Spinal cord (tissue), 3 donors: Measurements from ENCODE around the genes UBE3B, MMAB and FAM222A.

GRCh38 chr12:109245605-109245898 lies 63.5 kb downstream of the FOXN4 start:
- PRO-cap: no peak
- RAMPAGE, long total RNA: no peak

- PRO-cap: no peak
- RAMPAGE, long total RNA: no peak
Measured at GRCh38 chr12:109264539-109265633, 44.2 kb downstream of the FOXN4 start.

GRCh38 chr12:109266227-109266653 lies 42.8 kb downstream of the FOXN4 start:
- PRO-cap: no peak
- RAMPAGE, long total RNA: no peak

DNA sequence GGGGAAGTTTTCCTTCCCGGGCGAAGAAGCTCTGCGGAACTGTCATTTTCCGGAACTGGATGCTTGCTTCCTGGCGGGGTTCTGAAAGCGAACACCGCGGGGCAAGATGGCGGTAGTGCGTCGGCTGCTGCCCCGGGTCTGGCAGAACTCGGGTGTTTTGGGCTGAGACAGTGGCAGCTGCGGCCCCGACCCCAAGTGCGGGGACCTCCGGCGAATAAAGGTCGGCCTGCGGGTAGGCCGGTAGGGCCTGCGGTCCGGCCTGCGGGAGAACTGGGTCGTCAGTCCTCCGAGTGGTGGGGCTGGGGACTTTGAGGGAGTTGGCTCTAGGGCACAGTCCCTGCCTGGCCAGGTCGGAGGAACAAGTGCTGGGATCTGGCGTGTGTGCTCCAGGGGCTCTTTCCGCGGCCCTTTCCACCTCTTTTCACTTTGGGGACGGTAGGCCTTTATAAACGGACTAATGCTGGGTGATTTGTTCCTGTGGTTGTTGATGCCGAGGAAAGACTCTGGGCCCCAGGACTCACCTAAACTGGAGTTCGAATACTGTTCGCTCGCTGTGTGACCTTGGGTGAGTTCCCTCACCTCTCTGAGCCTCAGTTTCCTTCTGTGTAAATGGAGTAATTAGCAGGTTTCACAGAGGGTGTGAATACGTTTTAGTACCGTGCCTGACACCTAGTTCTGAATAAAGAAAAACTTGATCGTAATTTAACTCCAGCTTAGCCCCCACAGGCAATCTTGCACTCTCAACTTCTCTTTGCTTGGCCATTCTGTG lies at the start of gene UBE3B:
Gene UBE3B, plus strand, starts transcription at position 90 of the 769 bp plus-strand sequence.
- PRO-cap: no peak
- RAMPAGE, long total RNA: no peak

DNA sequence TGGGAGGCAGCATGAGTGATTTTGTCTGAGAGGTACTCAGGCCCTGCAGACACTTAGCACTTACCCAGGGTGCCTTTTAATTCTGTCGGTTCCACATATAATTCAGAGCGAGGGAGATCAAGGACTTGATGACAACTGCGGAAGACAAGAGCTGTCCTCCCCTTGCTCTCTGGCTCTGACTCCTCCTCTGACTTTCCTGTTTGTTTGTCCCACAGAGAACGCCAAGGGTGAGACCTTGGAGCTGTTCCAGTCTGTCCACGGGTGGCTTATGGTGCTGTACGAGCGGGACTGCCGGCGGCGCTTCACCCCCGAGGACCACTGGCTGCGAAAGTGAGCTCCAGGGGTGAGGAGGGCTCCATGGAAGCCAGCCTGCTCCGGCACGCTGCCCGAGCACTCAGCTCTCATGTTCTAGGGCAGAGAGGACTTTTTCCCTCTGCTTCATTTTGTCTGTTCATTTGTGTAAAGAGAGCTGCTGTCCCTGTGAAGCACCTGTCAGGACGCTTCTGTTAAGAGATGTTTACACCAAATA lies 32.8 kb downstream of the UBE3B start:
- PRO-cap: no peak
- RAMPAGE, long total RNA: no peak

DNA sequence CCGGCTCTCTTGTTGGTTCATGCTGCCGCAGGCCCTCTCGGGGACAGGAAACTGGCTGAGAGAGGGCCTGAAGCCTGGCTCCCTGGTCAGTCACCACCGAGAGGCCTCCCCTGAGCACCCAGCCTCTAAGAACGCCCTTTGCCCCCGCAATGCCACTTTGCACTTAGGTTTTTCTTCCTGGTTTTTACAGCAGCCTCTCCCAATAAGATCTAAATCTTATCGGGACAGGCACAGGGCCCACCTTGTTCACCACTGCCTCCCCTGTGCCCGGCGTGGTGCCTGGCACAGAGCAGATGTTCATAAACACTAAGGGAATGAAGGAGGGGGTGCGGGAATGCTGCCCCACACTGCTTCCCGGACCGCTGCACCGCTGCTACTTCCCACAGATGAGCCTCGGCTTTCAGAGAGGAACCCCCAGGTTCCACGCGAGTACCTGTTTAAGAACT lies 14.6 kb downstream of the MMAB start:
- PRO-cap: no peak
- RAMPAGE, long total RNA: no peak

DNA sequence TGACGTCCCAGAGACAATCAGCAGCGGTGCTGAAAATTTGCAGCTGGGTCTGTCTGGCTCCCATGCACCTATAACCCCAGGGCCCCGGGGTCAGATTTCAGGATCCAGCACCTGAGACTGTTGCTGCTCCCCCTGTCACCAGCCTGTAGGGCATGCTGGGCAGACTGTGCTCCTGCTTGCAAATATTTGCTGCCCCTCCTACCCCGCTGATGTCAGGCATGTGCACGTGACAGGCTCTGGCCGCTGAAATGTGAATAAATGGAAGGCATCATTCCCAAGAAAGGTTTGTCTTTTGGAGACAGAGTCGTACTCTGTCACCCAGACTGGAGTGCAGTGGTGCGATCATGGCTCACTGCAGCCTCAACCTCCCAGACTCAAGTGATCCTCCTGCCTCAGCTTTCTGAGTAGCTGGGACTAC lies 5.9 kb downstream of the MMAB start:
- PRO-cap: no peak
- RAMPAGE, long total RNA: no peak

DNA sequence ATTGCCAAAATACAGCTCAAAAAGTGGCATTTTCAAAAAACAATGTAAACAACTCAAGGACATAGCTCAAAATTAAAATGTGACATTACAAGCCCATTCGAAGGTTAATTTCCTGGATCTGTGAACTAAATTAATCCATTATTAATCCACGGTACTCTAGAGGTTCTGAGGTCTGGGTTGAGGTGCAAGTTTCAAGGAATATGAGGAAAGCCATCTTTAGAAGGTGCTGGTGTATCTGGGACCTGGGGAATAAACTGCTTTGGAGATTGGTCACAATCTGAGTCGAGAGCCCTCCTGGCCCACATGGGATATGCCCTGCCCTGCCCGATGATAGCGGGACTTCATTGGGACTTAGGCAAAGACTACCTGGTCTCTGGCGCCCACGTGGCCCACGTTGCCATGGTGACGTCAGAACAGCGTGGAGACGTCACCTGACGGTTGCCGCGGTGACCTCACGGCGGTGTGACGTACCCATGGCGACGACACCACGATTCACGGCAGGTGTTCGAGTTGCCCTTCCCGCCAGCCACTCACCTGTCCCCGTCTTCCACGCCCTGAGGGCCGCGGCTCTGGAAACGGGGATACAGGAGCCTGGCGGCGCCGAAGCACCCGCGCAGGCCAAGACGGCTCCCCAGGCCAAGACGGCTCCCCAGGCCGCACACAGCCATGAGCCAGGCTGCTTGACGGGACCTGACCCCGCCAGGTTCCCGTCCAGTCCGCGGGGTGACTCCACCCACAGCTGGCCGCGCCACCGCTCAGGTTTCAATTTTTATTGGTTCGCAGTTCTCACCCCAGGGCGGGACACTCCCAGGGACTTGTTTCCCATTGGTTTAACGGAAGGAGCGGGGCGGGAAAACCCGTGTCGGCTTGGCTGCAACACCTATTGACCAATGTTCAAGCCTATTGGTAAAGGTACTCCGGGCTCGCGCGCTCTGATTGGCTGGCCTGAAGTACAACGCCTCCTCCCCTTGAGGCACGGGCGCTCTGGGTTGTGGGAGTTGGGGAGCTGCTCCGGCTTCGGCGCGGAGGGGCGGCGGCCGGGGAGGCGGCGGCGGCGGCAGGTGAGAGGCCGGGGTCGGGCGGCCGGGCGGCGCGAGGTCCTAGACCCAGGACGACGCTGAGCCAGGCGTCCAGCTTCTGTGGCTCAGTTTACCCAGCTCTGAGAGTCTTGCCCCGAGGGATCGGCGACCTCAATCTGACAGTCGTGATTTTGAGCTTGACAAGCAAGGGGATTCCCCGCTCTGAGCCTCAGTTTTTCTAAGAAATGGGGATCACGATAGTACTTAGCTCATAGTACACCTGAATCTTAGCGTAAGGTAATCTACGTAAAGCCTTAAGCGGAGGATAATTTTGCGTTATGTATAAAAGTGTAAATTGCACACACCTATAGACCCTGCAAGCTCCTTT lies at the start of gene MMAB:
Gene MMAB, minus strand, starts transcription at position 692 of the 1,407 bp plus-strand sequence.
- PRO-cap: unidirectional peak, plus-strand start at position 982 of the sequence
- RAMPAGE, long total RNA: start-site peak on the minus strand centred at position 675 of the sequence, 101 bp wide, 673 and 724 reads in 2 replicates

GRCh38 chr12:109713468-109714067 lies at the start of gene FAM222A:
FAM222A (plus strand) TSS chr12:109713825.
- PRO-cap: unidirectional peak, plus-strand start at chr12:109713829
- RAMPAGE, long total RNA: no peak

GRCh38 chr12:109719319-109719839 lies 5.8 kb downstream of the FAM222A start:
- PRO-cap: no peak
- RAMPAGE, long total RNA: no peak

DNA sequence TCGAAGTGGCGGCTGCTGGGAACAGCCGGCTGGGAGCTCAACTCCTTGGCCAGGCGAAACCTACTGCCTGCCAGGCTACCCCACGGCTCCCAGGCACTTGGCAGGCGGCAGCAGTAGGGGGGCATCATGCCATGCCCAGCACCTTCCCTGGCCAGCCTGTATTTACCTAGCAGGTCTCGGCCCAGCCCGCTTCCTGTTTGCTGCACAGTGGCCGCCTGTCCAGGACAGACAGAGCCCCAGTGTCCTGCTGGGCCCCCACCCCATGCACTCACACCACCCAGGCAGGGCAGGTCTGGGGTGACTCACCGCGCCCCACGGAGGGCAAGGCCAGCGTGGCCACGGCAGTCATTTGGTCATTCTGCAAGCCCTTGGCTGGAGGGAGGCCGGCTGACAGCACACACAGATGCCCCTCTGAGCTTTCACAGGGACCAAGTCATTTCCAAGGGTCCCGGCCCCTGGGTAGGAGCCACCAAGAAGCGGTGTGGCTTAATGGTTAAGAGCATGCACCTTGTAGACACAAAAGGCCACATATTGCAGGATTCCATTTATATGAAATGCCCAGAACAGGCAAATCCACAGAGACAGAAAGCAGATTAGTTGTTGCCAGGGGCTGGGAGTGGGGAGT lies 10.0 kb downstream of the TRPV4 start:
- PRO-cap: no peak
- RAMPAGE, long total RNA: no peak

DNA sequence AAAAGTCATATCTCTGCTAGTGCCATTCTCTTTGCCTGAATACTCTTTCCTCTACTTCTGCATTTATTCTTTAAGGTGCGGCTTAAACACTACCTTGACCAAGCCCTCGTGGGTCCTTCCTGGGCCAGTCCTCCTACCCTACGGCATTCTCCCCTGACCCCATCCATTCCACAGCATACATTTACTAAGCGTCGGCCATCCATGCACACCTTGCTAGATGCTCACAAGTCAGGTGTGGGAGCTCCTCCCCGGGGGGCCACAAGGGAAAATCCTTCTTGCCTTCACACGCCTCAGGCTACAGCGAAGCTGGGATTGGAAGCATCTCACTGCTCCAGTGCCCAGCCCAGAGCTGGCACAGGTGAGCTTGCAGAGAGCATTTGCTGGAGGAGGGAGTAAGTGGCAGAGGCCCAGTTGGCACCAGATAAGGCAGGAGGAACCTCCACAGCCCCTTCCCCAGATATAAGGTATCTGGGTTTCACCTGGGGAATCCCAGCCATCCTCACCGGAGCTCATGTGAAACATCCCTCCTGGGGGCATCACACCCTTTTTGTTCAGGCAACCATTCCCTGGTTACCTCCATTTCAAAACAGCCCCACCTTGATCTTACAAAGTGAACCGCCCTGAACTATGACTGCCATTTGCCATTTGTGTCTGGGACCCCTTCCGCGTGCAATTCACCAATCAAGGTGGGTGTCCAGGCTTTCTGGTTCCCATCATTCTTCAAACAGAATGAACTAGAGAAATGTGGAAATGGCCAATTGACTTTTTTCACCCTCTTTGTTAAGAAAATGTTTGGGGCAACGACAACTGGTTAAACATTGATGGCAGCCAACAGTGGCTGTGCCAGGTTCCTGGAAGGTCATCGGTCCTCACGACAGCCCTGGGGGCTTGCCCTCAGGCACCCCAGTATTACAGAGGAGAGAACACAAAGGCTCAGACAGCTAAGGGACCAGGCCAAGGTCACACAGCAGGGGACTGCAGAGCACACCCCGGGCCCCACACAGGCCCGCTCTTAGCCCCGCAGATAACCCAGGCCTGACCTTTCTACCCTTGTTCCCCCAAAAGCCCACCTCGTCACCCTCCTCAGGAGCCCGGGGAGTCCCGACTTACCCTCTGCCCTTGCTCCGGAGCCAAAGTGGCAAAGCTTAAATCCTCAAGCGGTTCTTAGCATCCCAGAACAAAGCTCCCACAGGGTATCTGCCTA lies 1.6 kb downstream of the TRPV4 start:
- PRO-cap: no peak
- RAMPAGE, long total RNA: no peak

DNA sequence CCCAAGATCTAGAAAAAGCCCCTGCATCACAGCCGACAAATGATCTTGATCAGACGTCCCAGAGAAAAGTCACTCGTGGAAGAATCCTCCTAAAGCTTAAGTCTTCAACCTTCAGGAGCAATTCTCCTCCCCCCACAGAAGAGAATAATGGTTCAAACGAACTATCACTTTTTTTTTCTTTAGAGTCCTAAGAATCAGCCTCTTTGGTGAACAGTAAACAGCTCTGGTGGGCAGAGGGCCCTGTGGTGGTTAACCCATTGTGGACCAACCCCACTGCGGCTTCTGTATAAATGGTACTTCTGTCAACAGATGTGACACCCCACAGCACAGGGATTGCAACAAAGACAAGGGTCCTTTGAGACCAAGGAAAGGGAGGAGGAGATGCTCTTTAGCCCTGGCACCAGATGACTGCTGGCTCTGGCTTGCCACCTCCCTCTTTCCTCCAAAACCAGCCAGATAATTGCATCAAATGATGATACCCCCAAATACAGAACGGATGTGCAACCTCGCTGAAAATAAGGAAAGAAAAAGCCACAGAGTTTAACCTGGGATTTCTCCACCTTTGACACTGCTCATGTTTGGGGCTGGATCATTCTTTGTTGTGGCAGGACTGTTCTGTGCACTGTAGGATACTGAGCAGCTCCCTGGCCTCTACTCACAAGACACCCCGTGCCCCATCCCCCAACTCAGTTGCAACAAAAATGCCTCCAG lies 2.4 kb downstream of the GLTP start:
- PRO-cap: no peak
- RAMPAGE, long total RNA: no peak

DNA sequence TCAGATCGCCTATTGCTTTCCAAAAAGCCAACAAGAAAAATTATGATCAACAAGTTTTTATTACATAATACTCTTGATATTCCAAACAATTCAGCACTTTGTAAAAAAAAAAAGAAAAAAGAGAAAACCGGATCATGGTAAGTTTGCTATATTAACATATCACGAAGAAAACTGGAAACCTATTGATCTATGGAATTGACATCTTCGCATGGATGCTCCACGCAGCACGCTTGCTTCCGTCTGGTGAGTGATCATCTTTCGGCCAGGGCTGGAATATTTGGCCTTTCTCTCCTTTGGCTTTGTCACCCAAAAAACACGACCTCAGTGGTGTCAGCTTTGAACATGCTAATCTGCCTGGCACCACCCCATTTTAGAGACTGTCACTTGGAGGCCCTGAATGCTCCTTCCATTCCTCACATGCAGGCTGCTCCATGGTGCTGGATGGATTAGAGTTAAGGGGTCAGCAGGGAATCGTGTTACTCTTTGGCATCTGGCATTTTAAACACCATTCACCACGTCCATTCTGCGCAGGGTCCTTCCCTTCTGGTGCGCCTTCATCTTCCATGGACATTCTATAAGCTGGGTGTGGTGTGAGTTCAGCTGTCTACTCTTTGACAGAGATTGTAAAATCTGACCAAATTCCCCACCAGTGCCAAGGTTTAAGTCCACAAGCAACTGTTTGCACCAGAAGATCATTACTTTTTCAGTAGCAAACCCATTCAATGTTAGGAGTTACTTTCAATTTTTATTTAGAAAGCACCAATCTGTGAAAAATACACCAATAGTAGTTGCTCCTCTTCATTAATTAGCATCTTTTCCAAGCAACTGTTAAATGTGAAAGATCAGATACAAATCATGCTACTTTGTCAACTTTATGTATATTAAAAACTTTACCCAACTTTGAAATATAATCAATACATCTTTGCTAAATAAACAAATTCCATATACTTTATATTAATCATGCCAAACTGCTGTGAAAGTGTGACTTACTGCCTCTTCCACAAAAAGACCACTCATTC lies 47.8 kb downstream of the GIT2 start:
- PRO-cap: no peak
- RAMPAGE, long total RNA: no peak

GRCh38 chr12:110024368-110024822 lies 23.9 kb downstream of the C12orf76 start:
- PRO-cap: no peak
- RAMPAGE, long total RNA: no peak

DNA sequence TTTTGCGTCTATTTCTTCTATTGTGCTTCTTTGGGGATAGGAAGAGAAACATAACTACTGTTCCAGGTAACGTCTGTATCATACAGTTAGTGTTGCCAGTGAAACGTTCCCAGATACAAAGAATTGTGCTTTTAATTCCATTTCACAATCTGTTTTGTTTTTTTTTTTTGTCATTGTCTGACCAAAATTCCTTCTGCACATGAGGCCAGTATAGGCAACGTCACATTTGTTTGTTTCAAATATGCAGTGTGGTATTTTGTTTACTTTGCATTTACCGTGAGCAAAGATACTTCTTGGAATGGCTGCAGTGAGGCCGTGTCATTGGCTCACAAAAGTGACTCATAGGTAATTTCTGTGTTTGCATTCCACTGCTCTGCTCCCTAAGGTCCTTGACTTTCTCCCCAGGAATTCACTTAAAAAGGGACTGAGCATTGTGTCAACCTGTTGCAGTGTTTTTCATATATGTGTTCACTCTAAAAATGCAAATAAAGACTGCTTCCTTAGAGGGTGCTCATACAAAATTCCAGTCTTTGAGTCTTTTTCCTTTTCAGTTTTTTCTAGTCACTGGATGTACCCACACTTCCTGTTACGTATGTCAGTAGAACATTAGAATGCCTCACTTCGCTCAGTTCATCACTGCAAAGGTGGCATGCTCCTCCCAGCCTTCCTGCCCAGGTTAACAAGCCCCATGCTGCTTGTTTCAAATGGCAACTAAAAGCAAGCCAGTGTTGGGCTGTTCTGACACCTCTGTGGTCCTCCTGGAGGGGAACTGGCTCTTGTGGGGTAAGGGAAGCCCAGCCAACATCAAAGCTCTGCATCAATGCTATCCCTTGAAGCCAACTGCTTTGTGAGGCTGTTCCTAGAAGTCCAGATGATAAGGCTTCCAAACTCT lies 9.2 kb downstream of the C12orf76 start:
- PRO-cap: no peak
- RAMPAGE, long total RNA: no peak

GRCh38 chr12:110246842-110247608 lies 34.0 kb upstream of the ATP2A2 start:
- PRO-cap: no peak
- RAMPAGE, long total RNA: no peak

DNA sequence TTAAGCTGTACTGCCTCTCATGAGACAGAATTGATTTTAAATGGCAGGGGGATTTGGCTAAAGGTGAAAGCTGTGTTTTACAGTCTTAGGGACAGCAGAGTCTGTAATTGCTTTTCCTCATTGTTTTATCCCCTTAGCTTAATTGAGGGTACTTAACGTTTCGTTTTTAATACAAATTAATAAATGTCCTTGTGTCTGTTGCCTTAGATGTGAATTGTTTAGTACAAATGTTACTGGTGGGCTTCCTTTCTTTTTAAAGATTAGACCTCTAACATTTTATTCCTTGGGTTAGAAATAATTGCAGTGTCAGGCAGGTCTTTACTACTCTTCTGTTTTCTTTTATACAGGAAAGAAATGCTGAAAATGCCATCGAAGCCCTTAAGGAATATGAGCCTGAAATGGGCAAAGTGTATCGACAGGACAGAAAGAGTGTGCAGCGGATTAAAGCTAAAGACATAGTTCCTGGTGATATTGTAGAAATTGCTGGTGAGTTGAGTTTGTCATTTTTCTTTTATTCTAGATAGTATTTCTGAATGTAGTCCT lies 15.3 kb downstream of the ATP2A2 start:
- PRO-cap: no peak
- RAMPAGE, long total RNA: no peak

- PRO-cap: no peak
- RAMPAGE, long total RNA: no peak
Measured at GRCh38 chr12:110320602-110321157, 39.6 kb downstream of the ATP2A2 start.

- PRO-cap: no peak
- RAMPAGE, long total RNA: no peak
Measured at GRCh38 chr12:110332290-110332504, 51.1 kb downstream of the ATP2A2 start.